Psoas muscle (tissue), 2 donors: ENCODE measurements around the genes STEAP3 and TFCP2L1.

- PRO-cap, 2 experiments: no peak in any of the 2 experiments
Measured at GRCh38 chr2:114714114-114714687, 271.8 kb downstream of the DPP10 start.

DNA sequence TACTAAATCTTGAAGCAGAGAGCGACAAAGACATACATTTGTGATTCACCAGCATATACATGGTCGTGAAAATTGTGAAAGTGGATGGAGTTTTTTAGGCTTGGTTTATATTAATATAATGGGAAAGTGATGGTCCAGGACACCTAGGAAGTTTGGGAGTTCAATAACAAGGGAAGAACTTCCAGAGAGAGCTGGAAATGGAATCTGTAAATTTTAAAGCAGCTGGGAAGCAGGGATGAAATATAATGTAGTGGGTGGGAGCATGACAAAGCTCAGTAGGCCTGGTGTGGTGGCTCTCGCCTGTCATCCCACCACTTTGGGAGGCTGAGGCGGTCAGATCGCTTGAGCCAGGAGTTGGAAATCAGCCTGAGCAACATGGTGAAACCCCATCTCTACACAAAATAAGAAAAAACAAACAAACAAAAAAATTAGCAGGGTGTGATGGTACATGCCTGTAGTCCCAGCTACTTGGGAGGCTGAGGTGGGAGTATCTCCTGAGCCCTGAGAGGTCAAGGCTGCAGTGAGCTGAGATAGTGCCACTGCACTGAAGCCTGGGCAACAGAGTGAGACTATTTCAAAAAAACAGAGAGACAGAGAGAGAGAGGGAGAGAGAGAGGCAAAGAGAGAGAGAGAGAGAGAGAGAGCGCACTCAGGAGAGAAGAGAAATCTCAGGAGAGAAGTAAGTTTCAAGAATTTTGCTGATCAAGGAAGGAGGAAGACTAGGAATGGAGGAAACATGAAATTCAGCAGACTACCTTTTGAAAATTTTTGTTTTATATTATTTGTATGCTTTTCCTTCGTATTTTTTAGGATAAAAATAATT lies 745.2 kb downstream of the DPP10 start:
- PRO-cap, 2 experiments: no peak in any of the 2 experiments

- PRO-cap, 2 experiments: no peak in any of the 2 experiments
Measured at GRCh38 chr2:117205332-117205819, 609.1 kb upstream of the DDX18 start.

- PRO-cap, 2 experiments: no peak in any of the 2 experiments
Measured at GRCh38 chr2:117942798-117943419, 71.0 kb downstream of the CCDC93 start.

DNA sequence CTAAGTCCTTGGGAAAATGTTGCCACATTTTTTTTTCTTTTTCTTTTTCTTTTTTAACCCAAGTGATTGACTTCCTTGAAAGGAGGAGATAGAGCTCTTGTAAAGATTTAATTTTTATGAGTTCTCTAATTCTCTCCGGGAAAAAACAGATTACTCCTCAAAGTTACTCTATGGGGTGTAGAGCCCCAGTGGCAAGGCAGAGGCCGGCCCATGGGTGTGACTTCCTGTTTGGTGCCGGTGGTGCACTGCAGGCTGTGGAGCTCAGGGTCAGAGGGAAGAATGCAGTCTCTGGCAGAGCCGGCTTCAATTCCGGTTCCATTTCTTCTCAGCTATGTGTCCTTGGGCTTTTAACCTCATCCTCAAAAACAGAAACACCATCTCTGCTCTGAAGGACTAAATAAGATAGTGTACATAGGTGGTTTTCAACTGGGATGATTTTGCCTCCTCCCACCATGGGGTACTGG lies 81.0 kb downstream of the INSIG2 start:
- PRO-cap, 2 experiments: no peak in any of the 2 experiments

GRCh38 chr2:119223280-119224184 lies at the start of gene STEAP3:
STEAP3 (plus strand) TSS chr2:119223834.
- PRO-cap, 2 experiments: peak in 2 of 2 experiments; most common plus-strand start chr2:119223866 (in 2); most common minus-strand start chr2:119223587 (in 1)

DNA sequence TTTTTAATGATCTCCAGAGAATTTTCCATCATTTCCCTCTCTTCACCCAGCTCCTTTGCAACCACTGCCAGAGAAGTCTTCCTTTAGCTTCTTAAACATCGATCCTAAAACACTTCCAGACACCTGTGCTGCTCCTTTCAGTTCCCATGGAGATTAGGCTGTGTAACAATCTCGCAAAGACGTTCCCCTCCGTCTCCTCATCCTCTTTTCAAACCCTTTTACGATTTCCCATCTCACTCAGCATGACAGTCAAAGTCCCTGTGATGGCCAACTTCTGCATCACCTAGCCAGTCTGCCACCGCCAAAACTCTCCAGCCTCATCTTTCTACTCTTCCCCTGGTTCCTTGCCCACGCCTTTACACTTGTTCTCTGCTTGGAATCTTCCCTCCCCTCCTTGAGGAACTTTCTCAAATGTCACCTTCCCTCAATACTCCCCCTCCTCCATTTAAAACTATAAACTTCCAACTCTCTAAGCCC lies 953 bp downstream of the C2orf76 start:
- PRO-cap, 2 experiments: no peak in any of the 2 experiments

GRCh38 chr2:119370790-119371607 lies 4.2 kb downstream of the DBI start:
- PRO-cap, 2 experiments: no peak in any of the 2 experiments

DNA sequence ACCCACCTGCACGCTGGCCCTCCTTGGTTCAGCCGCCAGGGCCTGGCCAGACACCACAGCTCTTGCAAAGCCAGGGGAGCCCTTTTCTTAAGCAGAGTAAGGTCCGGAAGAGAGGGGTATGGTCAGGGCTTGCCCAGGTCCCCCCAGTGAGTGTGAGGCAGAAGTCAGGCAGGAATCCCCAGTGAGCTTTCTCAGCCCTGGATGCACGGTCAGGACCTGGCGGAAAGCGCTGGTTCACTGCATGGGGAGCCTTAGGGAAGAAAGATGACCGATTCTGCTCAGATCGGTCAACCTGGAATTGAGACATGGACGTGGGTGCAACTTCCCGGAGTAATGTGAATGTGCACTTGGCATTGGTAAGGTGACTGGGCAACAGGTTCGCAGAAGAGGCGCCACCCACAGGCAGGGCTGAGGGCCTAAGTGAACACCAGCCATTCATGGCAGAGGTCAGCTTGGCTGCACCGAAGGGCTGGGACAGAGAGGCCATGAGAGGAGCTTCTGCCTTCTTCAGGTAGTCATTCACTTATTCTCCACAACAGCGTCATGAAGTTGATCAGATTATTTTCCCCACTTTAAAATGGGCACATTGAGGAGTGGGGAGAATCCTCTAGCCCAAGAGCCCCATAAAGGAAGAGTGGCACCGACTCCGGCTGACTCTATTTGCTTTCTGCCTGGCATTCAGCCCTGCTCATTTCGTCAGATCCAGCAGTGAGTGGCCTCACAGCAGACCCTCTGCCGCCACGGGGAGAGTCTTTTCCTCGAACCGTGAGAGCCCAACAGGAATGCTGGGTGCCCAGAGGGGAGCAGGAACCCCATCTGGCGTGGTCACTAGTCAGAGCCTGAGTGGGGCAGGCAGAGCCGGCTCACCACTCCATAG lies 35.8 kb downstream of the SCTR start:
- PRO-cap, 2 experiments: no peak in any of the 2 experiments

DNA sequence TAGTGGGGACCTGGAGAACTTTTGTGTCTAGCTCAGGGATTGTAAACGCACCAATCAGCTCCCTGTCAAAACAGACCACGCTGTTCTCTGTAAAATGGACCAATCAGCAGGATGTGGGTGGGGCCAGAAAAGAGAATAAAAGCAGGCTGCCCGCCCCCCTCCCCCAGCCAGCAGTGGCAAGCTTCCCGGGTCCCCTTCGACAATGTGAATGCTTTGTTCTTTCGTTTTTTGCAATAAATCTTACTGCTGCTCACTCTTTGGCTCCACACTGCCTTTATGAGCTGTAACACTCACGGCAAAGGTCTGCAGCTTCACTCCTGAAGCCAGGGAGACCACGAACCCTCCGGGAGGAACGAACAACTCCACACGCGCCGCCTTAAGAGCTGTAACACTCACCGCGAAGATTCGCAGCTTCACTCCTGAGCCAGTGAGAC lies 15.2 kb upstream of the EPB41L5 start:
- PRO-cap, 2 experiments: no peak in any of the 2 experiments

- PRO-cap, 2 experiments: no peak in any of the 2 experiments
Measured at GRCh38 chr2:120228354-120228615, 5.1 kb upstream of the TMEM185B start.

- PRO-cap, 2 experiments: no peak in any of the 2 experiments
Measured at GRCh38 chr2:120251959-120252243, 751 bp upstream of the RALB start.

DNA sequence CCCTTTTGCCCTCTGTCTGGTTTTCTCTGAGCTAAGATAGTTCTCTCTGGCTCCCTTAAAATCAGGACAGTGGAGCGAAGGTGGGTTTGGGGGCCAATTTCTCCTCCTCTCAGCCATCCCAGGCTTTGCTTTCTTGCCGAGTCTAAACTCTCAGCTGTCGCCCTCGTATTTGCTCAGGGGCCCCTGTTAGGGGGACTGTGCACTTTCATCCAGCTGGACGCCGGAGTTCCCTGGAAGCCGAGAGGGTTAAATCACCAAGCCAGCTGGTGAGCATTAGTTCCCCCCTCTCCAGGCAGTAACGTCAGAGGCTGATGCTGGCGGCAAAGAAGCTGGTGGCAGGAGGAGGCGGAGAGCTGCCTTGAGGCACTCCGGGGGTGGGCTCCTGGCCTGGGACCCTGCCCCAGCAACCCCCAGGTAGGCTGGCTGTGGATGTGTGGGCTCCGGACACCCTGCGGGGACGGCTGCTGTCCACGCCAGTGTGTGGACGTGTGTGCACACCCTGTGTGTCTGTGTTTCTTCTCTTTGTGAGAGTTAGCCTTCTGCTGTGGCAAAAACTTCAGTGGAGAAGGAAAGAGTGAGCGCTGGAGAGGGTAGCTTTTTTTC lies 84.6 kb downstream of the GLI2 start:
- PRO-cap, 2 experiments: no peak in any of the 2 experiments

DNA sequence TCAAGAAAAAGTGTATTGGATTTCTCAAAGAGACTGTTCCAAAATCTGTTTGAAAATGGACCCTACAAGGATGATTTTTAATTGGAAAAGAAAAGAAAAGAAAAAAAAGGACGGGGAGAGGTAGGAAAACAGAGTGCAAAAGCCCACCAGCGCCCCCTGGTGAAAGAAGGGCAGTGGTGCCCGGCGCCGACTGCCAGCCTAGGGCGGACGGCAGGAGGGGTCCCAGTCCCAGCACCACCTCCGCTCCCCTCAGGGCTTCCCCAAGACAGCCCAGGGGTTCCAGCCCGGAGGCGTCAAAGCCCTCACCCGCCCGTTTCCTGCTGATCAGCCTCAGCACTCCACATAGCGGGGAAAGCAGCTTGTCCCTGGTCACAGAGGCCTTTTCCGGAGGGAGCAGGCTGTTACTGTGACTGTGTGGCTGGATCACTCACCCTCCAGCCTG lies 214.0 kb downstream of the TFCP2L1 start:
- PRO-cap, 2 experiments: no peak in any of the 2 experiments

DNA sequence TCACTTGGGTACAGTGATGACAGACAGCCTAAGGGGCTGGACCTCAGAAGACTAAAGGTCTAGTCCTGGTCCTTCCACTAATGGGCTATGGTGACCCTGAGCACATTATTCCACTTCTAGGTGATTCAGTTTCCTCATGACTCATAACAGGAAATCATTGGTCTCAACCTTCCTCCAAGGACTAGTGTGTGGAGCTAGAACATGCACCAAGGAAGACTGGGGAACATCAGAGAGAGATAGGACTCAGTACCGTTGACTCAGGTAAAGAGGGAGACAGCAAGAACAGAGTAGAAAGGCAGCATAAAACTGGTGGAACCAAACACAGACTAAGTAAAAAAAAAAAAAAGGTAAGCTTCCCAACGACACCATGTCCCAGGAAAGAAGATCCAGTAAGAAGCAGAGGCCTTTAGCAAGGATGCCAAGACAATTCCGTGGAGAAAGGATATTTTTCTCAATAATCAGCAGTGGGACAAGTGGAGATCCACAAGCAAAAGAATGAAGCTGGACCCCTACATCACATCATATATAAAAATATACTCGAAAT lies 63.9 kb downstream of the TFCP2L1 start:
- PRO-cap, 2 experiments: no peak in any of the 2 experiments

DNA sequence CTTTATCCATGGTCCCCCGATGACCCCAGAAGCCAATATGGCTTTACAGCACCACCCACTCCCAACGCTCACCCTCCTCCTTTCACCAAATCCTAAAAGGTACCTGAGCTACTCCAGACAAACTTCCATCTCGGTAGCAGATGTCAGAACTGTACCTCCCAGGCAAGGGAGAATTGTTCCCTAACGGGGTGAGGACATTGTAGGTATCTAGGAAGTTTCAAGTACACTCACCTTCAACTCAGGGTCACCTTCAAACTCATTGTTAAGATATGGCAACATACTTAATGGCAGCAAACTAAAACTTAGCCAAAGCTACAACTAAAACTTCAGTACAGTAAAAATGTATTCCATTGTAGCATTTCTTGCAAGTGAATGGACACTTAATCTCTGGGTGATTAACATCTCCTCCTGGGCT lies 1.5 kb downstream of the TFCP2L1 start:
- PRO-cap, 2 experiments: no peak in any of the 2 experiments

DNA sequence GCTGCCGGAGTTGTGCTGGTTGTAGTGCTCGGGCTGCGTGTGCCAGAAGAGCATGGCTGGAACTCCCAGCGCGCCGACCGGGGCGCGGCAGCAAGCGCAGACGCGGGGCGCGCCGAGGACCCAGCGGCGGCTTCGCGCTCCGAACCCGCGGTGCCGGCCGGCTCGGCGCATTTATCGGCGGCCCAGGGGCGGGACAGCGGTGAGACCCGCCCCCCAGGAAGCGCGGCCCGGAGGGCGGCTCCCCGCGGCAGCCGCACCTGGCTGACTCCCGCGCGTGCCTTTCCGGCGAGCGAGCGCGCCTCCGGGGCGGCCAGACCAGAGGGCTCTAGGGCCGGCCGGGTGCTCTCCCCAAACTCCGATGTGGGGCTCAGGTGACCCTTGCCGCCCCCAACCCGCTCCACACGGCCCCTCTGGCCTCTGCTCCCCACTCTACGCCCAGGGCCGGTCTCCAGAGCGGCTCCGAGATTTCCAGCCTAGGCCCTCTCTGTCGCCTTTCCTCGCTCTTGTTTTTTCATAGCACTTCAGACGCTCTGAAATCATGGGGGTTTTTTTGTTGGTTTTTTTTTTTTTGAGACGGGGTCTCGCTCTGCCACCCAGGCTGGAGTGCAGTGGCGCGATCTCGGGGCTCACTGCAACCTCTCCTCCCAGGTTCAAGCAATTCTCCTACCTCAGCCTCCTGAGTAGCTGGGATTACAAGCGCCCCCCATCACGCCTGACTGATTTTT lies at the start of gene TFCP2L1:
TSS of gene TFCP2L1 (minus strand) at position 147 of the 725 bp plus-strand sequence.
- PRO-cap, 2 experiments: no peak in any of the 2 experiments

GRCh38 chr2:121419334-121419707 lies 134.3 kb upstream of the TFCP2L1 start:
- PRO-cap, 2 experiments: no peak in any of the 2 experiments

DNA sequence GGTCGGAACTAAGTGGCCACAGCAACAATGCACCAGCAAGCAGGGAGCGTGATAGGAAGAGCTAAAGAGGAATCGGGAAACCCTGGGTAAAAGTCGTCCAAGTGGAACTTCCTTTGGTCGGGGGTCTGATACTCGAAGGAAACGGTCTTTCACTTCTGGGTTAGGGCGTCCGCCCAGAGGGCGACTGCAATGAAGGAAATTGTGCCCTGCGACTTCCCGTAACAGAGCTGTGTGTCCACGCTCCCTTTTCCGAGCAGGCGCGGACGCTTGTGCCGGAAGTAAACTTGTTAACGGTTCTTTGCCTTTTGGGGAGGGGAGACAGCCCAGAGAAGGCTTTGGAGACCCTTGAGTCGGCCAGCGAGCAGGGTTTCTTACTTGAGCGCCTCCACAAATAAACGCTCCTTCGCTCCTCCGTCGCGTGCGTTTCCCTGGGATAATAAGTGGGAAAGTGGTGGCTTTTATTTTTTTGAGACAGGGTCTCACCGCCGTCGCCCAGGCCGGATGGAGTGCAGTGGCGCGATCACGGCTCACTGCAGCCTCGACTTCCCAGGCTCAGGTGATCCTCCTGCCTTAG lies 651 bp upstream of the CLASP1 start:
- PRO-cap, 2 experiments: peak in 2 of 2 experiments; most common plus-strand start position 303 of the sequence (in 2); most common minus-strand start position 188 of the sequence (in 2)

- PRO-cap, 2 experiments: no peak in any of the 2 experiments
Measured at GRCh38 chr2:121707873-121708086, 28.9 kb downstream of the NIFK start.